AG10803 (cell line): ENCODE results near the genes KIF1B and CORT.

GRCh38 chr1:9237727-9238563, 3.4 kb downstream of the H6PD start:
- RRBS, result no CpG with 5 or more reads among the region's 12 CpGs

GRCh38 chr1:9263323-9263815, 28.8 kb downstream of the H6PD start:
- RRBS, result no CpG with 5 or more reads among the region's 22 CpGs

DNA sequence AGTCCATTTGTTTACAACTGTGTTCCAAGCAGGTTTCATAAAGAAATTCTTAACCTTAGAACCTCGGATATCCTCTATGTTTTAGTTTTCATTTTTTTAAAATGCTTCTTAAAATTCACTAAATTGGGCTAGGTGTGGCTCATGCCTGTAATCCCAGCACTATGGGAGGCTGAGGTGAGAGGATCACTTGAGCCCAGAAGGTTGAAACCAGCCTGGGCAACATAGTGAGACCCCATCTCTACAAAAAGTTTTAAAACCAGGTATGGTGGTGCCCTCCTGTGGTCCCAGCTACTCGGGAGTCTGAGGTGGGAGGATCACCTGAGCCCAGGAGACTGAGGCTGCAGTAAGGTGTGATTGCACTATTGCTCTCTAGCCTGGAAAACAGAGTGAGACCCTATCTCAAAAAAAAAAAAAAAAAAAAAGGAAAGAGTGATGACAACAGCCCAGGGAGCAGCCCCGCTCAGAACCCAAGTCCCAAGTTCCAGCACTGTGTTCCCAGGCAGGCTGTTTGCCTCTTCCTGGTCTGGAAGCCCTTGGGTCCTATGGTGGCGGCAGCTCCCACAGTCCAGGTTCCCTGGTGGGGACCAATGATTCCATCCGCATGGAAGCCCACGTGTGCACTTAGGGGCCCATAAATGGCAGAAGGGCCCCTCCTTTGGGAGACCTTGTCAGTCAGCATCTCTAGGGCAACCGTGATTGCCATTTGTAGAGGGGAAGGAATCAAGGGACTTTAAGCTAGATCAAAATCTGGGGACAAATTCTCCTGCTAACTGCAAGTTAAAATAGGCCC, 24.7 kb upstream of the SPSB1 start:
- RRBS, result no CpG with 5 or more reads among the region's 7 CpGs

DNA sequence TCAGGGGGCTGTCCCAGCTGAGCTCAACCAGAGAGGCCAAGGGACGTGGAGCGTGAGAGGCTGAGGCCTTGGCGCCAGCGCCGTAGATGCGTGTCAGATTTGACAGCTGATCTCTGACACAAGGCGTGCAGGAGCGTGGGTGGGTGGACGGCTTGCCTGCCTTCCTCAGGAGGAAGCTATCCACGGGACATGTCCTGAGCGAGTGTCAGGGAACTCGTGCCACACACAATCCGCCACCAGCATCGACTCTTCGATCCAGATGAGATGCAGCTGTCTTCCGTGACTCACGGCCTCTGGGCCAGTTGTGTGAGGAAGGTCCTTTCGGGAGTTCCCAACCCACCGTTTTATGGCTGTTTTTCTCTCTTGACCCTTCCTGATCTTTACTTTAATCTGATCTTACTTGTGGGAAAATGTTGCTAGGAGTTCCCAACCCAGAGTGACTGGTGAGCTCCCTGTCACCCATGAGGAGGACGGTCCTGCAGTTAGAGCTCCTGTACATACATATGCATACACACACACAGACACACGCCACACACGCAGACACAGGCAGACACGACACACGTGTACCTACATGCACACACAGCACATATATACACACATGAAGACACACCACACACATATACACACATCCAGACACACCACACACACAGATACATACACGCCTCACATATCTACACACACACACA, 56.9 kb downstream of the SPSB1 start:
- RRBS, result no CpG with 5 or more reads among the region's 25 CpGs

GRCh38 chr1:9376392-9377611, 84.1 kb downstream of the SPSB1 start:
- RRBS, result no CpG with 5 or more reads among the region's 26 CpGs

DNA sequence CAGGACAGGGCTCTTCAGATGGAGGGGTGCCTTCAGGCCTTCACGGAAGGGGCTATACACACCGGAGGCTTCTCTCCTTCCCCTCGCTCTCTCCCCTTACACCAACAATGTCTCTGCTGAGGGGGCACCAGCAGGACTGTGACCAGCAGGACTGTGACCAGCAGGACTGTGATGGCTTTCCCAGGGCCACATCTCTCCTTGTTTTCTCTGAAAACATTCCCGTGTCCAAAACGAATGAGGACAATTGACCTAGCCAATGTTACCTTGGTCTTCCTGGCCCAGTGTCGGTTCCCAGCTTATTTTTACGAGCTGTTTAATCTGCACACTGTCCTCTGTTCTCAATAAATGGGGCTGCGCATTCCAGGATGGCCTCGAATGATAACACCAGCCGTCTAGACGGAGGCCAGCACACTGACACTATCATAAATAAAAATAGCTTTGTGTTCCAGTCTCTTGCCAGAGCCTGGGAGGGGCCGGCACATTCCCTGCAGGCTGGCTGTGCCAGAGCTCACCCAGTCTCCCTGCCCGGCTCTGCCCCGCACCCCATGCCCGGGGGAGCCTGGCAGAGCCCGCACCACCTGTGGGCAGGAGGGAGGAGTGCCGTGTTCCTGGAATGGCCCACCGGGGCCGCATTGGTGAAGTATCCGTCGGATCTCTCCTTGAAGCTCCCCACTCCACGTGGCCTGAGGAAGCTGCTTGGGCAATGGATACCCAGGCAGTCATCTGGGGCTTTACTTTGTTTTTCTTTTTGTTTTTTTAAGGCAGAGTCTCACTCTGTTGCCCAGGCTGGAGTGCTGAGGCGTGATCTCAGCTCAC, 92.0 kb downstream of the SPSB1 start:
- RRBS, result 22% methylated on average over 6 of the region's 23 CpGs

- RRBS, result no CpG with 5 or more reads among the region's 9 CpGs
These were observed 100.0 kb upstream of the SLC25A33 start for GRCh38 chr1:9439147-9439762.

DNA sequence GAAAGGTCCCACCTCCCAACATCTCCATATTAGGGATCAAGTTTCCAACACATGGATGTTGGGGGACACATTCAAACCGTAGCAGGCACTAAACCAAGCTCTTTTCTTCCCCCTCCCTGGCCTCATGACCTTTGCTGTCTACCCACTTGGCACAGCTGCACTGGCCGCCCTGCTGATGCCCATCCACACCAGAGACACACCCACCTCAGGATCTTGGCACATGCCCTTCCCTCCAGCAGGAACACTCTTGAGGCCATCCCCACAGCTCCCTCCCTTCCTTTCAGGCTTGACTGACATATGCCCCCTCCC, 98.7 kb upstream of the SLC25A33 start:
- RRBS, result no CpG with 5 or more reads among the region's 2 CpGs

- RRBS, result no CpG with 5 or more reads among the region's 13 CpGs
These were observed 73.7 kb upstream of the SLC25A33 start for GRCh38 chr1:9465412-9466123.

- RRBS, result 12% methylated on average over 4 of the region's 21 CpGs
These were observed 1.3 kb downstream of the PIK3CD start for GRCh38 chr1:9652797-9653175.

GRCh38 chr1:9731127-9731505, 79.6 kb downstream of the PIK3CD start:
- RRBS, result 100% methylated on average over 5 of the region's 27 CpGs

DNA sequence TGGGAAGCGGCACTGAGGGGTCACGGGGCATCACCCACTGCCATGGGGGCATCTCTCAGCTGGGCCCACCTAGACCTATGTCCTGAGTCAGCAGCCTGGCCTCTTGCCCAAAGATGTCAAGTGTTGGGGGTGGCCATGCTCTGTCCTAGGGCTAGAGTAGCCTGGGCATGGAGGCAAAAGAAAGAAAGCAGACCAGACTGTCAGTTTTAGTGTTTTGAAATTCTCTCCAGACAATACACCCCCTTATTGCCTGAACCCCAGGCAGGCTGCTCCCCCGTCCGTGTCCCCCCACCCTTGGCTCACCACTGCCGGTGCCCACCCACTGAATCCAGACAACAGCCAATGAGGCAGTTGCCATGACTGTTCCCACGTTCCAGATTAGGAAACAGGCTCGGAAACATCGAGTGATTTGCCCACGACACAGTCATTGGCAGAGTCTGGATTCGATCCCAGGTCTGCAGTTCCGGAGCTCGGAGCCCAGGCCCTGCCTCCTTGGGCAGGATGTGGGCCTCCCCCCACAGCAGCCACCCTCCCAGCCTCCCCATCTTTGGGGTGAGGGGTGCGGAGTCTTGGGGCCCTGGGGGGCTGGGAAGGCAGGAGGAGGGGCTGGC, 20.2 kb upstream of the CLSTN1 start:
- RRBS, result no CpG with 5 or more reads among the region's 13 CpGs

- RRBS, result no CpG with 5 or more reads among the region's 14 CpGs
These were observed 38.0 kb downstream of the CTNNBIP1 start for GRCh38 chr1:9871955-9872622.

DNA sequence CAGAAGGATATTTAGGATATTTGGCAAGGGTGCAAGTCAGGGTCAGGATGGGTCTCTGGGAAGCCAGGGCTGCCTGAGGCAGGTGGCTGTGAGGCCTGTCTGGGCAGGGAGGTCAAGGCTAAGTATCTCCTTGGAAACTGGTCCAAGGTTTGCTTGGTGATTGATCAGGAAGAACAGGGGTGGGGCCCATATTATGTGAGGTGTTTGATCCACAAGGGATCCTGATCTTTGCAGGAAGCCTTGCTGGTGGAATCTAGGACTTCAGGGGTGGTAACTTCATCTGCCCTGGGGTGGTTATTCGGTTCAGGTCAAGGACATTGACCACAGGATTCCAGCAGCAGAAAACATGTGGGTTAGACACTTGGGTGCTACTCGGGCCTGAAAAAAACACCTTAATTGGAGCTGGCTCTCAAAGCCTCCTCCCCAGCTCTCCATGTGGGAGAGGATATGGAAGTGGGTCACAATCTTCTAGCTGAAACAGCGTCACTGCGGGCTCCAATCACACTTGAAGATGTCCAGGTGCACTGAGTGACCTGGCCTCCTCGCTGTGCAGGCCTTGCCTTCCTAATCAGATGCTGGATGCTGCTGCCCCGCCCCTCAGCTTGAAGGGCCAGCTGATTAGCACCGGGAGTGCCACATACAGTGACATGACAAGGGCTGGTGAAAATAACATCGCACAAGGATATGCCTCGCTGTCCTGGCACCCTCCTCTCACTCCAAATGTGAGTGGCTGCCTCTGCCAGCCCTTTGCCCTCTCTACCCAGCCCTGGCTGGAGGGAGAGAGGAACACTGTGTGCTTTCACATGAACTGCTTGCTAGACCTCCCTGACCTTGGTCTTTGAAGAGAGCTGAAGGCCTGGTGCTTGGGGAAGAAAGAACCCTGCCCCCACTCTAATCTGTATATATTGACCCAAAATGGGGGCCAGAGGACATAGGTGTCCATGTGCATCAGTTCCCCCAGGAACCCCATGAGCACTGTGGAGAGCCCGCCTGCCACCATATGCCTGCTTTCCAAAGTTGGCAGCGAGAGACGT, 8.5 kb downstream of the CTNNBIP1 start:
- RRBS, result no CpG with 5 or more reads among the region's 12 CpGs

GRCh38 chr1:10034495-10034851, 1.7 kb downstream of the UBE4B start:
- RRBS, result no CpG with 5 or more reads among the region's 1 CpG

DNA sequence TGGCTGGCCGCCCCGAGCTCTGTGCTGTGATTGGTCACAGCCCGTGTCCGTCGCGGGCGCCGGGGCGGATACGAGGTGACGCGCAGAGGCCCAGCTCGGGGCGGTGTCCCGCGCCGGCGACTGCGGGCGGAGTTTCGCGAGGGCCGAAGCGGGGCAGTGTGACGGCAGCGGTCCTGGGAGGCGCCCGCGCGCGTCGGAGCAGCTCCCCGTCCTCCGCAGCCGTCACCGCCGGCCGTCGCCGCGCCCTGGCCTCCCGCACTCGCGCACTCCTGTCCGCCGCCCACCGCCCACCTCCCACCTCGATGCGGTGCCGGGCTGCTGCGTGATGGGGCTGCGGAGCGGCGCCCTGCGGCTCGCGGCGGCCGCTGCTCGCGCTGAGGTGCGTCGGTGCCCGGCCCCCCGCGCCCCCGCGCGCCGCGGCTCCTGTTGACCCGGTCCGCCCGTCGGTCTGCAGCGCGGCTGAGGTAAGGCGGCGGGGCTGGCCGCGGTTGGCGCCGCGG, at the start of gene KIF1B:
TSS of gene KIF1B (plus strand) at position 156 of the 500 bp plus-strand sequence.
- RRBS, result 1% methylated on average over 55 of the region's 84 CpGs

- RRBS, result no CpG with 5 or more reads among the region's 6 CpGs
These were observed 47.9 kb downstream of the KIF1B start for GRCh38 chr1:10258017-10258887.

GRCh38 chr1:10449761-10450432, at the start of gene CORT:
TSS of gene CORT (plus strand) at chr1:10450031.
- RRBS, result 74% methylated on average over 4 of the region's 21 CpGs

- RRBS, result no CpG with 5 or more reads among the region's 14 CpGs
These were observed 8.0 kb downstream of the CORT start for GRCh38 chr1:10457707-10458445.

- RRBS, result no CpG with 5 or more reads among the region's 6 CpGs
These were observed 9.3 kb downstream of the CORT start for GRCh38 chr1:10459090-10459515.